Measurements from ENCODE around the genes ZNF658 and ANKRD20A1.

DNA sequence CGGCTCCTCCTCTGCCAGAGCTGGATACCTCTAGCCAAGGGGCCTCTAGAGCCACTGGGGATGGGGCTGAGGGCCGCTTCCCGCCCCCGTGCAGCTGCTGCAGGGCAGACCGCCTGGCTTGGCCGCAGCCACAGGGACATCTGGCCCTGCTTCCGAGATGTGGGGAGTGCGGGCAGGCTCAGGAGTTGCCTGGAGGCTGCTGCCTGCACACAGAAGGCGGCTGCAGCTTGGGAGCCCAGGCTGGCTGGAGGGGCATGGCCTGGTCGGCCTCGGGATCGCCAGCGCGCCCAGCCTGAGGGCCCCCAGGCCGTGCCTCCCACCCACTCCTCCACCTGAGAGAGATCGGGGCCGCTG lies 80.0 kb upstream of the ZNG1F start:
- PRO-cap, result no peak

DNA sequence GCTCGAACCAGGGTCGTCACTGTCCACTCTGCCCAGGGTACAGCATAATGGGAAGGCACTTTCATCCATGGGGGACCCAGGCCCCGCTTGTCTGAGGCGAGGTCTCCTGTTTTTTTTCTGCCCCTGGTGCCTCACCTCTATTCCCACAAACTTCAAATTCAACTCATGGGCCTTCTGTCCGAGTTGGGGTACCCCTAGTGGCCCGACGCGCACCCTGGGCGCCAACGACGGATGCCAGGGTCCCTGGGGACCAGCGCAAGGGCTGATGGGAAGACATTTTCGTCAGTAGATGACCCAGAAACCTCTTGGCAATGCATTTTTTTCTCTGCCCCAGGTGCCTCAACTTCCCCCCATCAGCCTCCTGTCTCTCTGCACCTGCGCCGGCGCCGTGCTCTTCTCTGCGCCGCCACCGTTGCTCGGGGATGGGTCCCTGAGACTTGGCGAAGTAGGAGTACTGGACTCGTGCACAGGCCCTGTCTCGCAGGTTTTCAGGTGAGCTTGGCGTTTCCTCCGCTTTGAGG lies 168.6 kb upstream of the ZNG1F start:
- PRO-cap, result no peak

- PRO-cap, result no peak
Measured at GRCh38 chr9:42306614-42307099, 123.2 kb downstream of the SPATA31A6 start.

DNA sequence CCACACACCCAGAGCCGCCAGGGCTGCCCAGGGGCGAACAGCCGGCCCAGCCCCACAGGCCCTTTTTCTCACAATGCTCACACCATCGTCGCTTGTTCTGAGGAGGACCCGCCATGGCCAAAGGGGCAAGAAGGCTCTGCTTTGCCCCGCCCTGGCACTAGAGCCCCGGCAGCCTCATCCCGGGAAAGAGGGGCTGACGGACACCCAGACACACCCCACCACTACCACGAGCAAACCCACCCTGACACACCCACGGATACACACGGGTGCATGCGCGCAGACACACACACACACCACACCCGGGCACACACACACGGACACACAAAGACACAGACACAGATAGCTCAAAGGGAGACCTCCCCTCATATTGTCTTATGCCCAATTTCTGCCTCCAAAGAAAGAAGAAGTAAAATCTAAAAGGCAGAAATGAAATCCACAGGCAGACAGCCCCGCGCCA lies 1610.7 kb downstream of the SPATA31A7 start:
- PRO-cap, result unidirectional peak, minus-strand start at position 115 of the sequence

DNA sequence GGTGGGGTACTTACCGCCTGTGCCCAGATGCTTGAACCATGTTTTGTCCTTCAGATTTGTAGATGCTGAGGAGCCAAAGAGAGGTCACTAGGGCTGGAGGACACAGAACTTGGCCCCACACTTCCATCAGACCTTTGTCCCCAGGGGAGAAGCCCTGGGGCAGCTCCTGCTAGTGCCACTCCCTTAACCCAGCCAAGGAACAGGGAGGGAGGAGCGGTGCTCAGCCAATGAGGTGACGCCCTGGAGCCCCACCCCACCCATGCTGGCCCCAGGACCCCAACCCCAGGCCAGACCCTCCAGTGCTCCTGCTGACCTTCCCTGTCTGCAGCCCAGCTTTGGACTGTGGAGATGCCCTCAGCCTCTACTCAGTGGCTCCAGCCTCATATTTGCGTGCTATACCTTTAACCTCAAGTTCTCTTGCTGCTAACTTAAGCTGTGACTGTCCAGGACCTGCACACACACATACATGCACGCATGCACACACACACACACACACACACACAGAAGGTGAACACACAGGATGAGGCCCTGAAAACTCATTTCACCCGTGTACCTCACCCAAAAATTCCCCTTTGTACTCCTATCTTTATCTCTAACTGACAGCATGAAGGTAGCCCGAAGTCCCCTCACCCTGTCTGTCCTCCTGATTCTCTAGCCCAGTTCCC lies 1951.8 kb downstream of the FOXD4L5 start:
- PRO-cap, result no peak

- PRO-cap, result no peak
Measured at GRCh38 chr9:63708072-63708442, 1577.0 kb downstream of the FOXD4L5 start.

DNA sequence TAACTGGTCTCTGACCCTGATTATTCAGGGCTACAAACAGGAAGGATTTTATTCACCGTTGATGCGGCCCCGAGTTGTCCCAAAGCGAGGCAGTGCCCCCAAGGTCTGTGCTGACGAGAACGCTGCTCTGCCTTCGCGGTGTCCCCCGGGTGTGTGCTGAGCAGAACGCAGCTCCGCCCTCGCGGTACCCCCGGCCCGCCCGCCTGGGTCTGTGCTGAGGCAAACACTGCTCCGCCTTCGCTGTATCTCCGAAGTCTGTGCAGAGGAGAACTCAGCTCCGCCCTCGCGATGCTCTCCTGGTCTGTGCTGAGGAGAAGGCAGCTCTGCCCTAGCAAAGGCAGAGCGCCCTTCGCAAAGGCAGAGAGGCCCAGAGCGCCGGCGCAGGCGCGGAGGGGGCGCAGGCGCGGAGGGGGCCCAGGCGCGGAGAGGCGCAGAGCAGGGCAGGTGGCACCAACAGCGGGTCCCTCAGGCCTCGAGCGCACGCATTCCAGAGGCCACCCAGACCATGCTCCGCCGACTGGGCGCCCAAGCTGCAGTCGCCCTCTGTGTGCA lies 1503.6 kb downstream of the FOXD4L5 start:
- PRO-cap, result no peak

- PRO-cap, result no peak
Measured at GRCh38 chr9:64016396-64016634, 1268.7 kb downstream of the FOXD4L5 start.

- PRO-cap, result no peak
Measured at GRCh38 chr9:64870292-64871087, 414.5 kb downstream of the FOXD4L5 start.

- PRO-cap, result unidirectional peak, plus-strand start at chr9:65196006
Measured at GRCh38 chr9:65195710-65196195, 89.3 kb downstream of the FOXD4L5 start.

DNA sequence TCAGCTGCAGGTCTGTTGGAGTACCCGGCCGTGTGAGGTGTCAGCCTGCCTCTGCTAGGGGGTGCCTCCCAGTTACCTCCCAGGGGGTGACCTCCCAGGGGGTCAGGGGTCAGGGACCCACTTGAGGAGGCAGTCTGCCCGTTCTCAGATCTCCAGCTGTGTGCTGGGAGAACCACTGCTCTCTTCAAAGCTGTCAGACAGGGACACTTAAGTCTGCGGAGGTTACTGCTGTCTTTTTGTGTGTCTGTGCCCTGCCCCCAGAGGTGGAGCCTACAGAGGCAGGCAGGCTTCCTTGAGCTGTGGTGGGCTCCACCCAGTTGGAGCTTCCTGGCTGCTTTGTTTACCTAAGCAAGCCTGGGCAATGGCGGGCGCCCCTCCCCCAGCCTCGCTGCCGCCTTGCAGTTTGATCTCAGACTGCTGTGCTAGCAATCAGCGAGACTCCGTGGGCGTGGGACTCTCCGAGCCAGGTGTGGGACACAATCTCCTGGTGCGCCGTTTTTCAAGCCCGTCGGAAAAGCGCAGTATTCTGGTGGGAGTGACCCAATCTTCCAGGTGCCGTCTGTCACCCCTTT lies 22.2 kb upstream of the FOXD4L4 start:
- PRO-cap, result no peak

- PRO-cap, result unidirectional peak, plus-strand start at chr9:66900803
Measured at GRCh38 chr9:66900441-66901035, at the start of gene ZNF658. ZNF658 (plus strand) TSS chr9:66900725.

GRCh38 chr9:67832506-67832951 lies 26.2 kb upstream of the ANKRD20A1 start:
- PRO-cap, result no peak

- PRO-cap, result no peak
Measured at GRCh38 chr9:67858736-67859005, at the start of gene ANKRD20A1. ANKRD20A1 (plus strand) TSS chr9:67858931.

- PRO-cap, result no peak
Measured at GRCh38 chr9:68714951-68715513, 10.0 kb downstream of the PIP5K1B start.

- PRO-cap, result no peak
Measured at GRCh38 chr9:68749317-68750099, 30.4 kb upstream of the PABIR1 start.

DNA sequence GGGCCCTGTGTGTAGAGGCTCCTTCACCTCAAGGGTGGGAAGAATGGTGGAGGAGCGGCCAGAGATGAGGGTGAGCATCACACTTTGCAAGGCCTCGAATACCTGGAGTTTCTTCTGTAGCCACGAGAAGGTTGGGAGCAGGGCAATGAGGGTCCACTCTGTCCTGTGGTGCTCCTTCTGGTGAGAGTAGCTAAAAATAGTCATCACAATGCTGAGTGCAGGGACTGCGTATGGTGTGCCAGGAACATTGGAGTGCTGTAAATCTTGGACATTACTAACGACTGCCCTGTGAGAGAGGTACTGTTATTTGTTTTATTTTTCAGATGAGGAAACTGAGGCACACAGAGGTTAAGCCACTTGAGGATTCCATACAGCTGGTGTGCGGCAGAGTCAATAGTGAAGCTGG lies 25.4 kb downstream of the PABIR1 start:
- PRO-cap, result no peak

DNA sequence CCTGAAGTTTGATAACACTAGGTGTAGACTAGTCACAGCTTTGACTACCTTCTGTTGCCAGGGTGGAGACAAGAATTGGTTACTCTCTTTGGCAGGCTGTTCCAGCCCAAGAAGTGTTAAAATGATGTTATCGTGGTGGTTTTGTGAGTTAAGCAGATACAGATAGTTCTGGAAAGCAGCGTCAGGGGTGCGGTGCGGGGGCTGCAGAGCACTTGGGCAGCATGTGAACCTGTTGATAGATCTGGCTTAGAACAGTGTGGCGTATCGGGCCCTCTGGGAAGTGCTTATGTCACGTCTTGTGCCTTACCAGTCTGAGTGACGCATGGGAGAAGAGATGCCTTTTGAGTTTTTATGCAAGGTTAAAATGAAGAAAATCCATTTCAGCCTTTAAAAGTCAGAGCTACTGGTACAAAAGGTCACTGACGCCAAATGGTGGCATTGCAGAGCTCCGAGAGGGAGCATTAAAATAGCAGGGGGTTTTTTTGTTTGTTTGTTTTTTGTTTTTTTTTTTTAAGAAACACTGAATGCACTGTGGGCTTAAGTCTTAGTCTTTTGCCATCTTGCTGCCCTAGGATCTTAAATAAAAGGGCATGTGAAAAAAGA lies 81.6 kb downstream of the PABIR1 start:
- PRO-cap, result no peak

GRCh38 chr9:68973684-68974089 lies 40.2 kb downstream of the PRKACG start:
- PRO-cap, result no peak

- PRO-cap, result no peak
Measured at GRCh38 chr9:69130159-69130684, 43.9 kb upstream of the TJP2 start.